Mesenteric fat pad (tissue), 1 donor: ENCODE results near the genes MYBPC3 and C1QTNF4.

GRCh38 chr11:47057294-47057921, 119.3 kb downstream of the ARFGAP2 start:
- PRO-cap: no peak

GRCh38 chr11:47177022-47177919, 592 bp upstream of the ARFGAP2 start:
- PRO-cap: bidirectional peak, plus-strand start at chr11:47177127, minus-strand start at chr11:47176879

- PRO-cap: no peak
Observed at GRCh38 chr11:47177920-47178239, 1.2 kb upstream of the ARFGAP2 start.

DNA sequence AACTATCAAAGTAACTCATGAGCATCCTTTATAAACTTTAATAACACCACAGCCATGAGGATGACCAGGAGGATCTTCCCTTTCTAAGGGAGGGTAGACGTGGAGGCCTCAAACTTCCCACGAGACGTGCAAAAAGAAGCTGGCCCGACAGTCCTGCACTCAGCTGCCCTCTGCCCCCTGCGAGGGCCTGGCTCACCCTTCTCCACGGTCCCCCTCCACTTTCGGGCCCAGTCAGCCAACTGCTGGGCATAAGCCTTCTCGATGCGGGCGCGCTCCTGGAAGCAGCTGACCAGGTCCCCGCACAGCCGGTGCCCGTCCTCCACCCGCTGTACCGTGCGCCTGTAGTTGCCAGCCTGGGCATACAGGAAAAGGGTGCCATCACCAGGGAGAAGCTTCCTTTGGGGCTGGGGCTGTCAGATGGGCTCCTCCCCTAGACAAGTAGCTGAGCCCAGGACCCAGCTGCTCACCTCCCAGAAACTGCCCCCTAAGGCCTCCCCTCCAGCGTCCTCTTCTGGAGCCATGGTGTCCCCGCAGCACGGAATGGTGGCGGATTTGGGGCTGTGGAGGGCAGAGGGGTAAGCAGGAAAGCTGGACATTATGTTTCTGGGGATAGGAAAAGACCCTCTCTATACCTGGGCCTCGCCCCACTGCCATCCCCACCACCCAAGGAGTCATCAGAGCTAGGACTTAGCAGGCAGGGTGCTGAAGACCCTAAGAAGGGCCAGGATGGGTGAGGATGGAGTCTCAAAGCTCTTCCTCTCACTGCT, 3.8 kb downstream of the PACSIN3 start:
- PRO-cap: no peak

GRCh38 chr11:47292059-47292460, 34.3 kb downstream of the NR1H3 start:
- PRO-cap: no peak

DNA sequence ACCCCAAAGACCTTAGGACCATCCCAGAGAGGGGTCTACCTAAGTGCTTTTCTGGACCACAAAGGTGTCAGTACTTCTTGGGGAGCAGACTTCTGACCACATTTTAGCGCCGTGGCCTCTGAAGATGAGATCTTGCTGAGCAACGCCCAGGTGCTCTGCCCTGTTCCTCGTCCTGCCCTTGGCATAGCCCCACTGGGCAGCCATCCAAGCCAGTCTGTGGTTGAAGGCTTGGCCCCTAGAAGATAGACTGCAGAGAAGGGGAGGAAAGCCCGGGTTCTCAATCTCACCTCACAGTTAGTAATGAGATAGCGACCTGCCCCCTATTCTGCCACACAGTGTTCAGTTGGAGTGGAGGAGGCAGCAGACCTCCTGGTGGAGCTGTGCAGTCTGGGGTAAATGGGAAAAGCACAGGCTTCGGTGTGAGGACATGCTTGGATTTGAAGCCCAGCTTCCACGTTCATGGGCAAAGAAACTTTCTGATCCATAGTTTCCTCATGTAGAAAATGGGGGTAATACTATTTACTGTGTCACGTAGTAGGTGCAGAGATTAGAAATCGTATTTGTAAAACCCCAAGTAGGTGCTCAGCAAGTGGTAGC, 26.8 kb downstream of the MYBPC3 start:
- PRO-cap: no peak

GRCh38 chr11:47331300-47332460, 20.8 kb downstream of the MYBPC3 start:
- PRO-cap: no peak

- PRO-cap: no peak
Observed at GRCh38 chr11:47352430-47353452, at the start of gene MYBPC3. MYBPC3 (minus strand) TSS chr11:47352702.

- PRO-cap: no peak
Observed at GRCh38 chr11:47359431-47360202, 7.1 kb upstream of the MYBPC3 start.

DNA sequence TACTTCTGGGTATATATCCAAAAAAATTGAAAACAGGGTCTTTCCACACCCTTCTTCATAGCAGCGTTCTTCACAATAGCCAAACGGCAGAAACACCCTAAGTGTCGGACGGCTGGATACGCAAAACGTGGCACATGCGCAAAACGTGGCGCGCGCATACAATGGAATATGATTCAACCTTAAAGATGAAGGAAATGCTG, 10.0 kb downstream of the SPI1 start:
- PRO-cap: no peak

DNA sequence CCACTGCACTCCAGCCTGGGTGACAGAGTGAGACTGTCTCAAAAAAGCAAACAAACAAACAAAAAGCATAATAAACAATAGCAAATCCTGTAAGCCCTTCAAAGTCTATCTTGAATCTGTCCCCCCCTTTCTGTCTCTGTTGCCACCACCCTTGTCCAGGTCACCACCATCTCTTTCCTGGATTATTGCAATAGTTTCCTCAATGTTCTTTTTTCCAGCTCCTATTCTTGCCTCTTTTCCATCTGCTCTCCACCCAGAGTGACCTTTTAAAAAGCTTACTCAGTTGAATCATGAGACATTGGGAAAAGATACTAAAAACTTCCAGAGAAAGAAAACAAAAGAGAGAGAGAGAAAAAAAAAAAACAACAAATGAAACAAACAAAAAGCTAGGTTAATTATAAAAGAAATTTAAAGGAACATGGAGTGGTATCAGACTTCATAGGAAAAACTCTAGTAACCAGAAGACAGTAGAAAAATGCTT, 9.1 kb downstream of the SPI1 start:
- PRO-cap: no peak

GRCh38 chr11:47377481-47377808, 902 bp downstream of the SPI1 start:
- PRO-cap: no peak

DNA sequence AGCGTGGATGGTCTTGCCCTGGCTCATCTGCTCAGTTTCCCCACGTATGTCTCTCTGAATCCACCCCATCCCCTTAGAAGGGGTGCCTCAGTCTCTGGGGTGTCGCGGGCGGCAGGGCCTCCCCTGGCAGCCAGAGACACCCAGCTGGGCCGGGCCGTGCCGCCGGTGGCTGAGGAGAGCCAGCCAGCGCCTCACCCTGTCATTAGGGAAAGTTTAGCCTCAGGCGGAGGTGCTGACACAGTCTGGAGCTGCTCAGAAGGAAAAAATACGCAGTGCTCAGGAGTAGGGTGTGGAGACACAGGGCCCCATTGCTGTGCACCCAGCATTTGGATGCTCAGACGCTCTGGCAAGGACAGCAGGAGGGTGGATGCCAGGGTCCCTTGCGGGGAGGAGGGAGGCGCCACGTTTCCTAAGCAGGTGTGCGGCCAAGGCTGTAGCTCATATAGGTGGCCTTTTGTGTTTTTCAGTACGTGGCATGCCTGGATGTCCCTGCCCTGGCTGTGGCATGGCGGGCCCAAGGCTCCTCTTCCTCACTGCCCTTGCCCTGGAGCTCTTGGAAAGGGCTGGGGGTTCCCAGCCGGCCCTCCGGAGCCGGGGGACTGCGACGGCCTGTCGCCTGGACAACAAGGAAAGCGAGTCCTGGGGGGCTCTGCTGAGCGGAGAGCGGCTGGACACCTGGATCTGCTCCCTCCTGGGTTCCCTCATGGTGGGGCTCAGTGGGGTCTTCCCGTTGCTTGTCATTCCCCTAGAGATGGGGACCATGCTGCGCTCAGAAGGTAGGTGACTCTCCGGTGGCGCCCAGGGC, 1.4 kb downstream of the SLC39A13 start:
- PRO-cap: no peak

DNA sequence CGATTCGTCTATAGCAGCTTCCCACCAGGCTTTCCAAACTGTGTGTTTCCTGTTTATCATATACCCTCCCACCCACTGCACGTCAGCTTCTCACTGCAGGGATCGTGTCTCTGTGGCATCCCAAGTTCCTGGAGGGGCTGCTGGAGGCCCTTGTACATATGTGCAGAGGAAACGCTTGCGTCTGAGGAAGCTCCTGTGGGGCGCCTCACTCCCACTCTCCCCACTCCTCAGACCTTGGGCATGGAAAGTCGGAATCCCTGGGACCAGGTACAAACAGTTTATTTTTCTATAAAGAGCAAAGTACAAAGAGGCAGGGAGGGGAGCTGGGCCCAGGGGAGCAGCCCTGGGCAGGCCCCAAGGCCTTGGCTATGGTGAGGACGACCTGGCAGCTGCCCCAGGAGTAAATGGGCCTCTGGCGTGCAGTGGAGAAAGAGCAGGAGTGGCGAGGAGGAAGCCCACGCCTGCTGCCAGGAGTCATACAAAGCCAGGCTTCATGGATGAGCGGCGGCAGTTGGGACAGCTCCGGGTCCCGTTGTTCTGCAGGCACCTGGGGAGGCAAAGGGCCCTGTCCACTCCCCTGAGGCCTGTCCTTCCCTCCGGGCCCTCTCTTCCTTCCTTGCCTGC, 11.3 kb downstream of the RAPSN start:
- PRO-cap: no peak

GRCh38 chr11:47467557-47468049, 18.7 kb upstream of the RAPSN start:
- PRO-cap: no peak

GRCh38 chr11:47524218-47525285, 28.4 kb downstream of the CELF1 start:
- PRO-cap: no peak

- PRO-cap: no peak
Observed at GRCh38 chr11:47593900-47594805, at the start of gene C1QTNF4. C1QTNF4 (minus strand) TSS chr11:47594411.

DNA sequence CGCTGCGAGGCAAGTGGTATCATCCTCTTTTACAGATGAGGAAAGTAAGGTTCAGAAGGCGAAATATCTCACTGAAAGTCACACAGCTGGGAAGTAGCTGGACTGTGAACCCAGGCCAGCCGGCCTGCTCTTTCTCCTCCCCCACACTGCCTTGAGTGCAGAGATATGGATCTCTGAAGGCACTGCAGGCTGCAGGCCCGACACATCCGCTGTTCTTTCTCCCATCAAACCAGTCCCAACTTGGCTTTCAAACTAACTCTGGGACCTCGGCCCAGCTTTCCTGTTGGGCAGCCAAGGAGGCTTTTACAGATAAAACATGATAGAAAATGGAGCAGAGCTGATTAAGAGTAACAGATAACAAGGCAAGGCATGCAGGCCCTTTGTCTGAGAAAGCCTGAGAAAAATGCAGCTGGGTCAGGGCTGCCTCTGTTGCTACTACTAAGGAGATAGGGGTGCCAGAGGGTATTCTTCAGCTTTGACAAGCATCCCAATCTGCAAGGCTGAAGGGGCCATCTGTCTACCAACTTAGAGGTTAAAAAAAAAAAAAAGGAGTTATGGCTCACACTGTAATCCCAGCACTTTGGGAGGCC, 63.9 kb upstream of the PTPRJ start:
- PRO-cap: no peak

DNA sequence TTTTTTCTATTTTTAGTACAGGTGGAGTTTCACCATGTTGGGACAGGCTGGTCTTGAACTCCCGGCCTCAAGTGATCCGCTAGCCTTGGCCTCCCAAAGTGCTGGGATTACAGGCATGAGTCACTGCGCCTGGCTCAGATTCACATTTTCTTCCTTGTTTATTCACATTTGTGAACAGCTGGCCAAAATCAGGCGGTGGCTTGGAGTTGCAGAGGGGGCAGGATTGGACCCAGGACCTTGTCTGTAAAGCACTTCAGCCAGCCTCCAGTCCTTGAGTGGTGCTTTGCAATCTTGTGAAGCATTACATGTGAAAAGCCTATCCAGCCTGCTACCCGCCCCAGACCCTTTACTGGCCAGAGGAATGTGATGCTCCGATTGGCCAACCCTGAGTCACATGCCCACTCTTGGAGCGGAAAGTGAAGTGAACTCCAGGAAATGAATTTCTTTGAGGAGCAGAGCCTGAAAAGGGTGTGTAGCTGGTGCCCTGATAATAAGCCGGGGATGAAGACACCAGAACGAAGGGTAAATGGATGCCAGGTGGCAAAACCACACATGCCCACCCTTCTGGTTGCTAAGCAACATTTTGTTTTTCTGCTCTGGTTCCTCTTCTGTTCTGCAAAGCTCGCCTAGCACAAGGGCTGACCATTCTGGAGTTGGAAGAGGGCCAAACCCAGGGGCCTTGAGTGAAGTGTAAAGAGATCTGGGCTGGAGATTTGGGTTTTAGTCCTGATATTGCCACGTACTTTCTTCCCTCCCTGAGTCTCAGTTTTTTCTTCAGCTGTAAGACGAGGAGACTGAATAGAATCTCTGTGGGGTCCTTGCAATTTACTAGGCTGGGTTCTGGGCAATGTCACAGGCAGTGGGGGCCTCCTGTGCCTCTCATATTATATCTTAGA, 62.4 kb upstream of the PTPRJ start:
- PRO-cap: unidirectional peak, minus-strand start at position 277 of the sequence

GRCh38 chr11:47987343-47988396, 7.3 kb downstream of the PTPRJ start:
- PRO-cap: no peak